ENCODE data around the gene MFAP3L.

DNA sequence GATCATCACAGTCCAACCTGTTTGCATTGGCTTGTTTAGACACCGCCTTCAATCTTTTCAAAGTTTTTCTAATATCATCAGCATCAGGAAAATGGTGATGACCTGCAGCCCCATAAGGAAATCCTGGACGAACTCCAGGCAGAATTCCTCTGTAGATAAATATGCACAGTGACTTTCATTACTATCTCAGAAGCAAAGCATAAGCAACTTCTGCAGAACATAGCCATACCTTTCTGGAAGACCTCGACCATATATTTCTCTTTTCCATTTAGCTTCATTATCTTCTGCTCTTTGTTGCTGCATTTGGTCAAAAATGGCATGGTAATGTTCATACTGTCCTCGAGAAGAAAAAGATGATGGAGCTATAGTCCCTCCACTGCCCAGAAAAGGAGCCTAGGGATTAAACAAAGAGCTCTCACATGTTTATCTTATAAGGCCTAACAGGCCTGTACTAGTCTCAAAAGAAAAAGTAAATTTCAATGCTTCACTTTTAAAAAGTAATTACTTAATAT lies 56.6 kb downstream of the NEK1 start:
- PRO-cap: no peak

DNA sequence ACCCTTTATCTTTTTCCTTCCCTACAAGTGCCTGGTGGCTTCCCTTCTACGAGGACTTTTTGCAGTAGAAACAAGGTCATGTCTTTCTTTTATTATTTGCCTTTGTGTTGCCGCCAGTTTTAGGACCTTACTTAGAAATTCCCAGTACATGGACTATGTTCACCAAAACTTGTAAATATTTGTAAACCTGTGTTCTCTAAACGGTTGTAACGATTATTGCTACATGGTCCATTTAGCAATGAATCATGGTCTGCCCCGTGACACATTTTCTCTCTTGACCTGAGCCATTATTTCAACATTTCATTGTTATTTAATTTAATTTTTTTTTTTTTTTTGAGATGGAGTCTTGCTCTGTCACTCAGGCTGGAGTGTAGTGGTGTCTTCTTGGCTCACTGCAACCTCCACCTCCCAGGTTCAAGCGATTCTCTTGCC lies 110.6 kb downstream of the MFAP3L start:
- PRO-cap: no peak

- PRO-cap: bidirectional peak, plus-strand start at chr4:170026618, minus-strand start at chr4:170026316
These were observed at the start of gene MFAP3L for GRCh38 chr4:170025384-170026746. MFAP3L (minus strand) TSS chr4:170026395.

GRCh38 chr4:170039864-170040186 lies 13.6 kb upstream of the MFAP3L start:
- PRO-cap: unidirectional peak, plus-strand start at chr4:170040077

DNA sequence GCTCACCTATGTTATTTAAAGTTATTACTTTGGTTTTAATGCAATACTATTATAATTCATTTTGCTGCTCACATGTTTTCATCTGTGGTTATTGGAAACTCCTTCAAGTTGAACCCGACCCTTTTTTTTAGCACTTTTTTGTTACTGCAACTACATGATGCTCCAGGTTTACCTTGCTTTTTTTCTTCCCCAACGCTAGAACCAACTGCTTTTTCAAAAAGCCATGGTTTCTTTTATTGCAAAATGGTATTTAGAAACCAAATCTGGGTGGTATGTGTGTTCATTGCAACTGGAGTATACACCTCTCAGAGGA lies 616.0 kb upstream of the GALNTL6 start:
- PRO-cap: no peak

DNA sequence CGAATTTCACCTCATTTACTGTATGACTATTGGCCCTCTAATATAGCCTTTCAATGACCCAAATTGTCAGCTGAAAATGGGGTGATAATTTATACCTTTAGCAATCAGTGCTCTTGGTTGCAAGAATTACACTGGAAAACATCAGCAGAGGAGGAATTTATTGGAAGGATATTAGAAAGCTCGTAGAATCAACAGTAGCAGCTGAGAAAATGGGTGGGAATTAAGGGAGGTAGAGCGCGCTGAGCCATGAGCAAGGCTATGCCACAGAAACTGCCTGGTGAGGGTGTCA lies 110.3 kb upstream of the GALNT7 start:
- PRO-cap: no peak

GRCh38 chr4:173264756-173265190 lies 69.4 kb downstream of the HMGB2 start:
- PRO-cap: no peak

GRCh38 chr4:173281844-173282443 lies 52.2 kb downstream of the HMGB2 start:
- PRO-cap: no peak

DNA sequence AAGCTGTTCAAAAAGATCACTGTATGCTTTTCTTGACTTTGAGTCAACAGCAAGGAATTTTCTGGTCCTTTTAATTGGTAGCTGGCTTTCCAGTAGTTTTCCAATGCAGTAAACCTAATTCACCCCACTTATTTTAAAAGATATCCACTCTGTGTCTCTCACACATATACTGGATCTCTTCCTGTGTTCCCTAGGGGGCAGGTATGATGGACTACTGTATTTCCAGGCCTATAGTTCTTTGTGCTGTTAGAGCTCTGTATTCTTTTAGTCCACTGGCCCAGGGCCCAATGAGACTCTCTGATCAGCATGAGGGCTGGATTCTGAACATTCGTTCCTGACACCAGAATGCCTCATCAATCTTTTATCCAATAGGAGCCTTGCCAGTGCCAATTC lies 26.4 kb upstream of the SCRG1 start:
- PRO-cap: no peak

DNA sequence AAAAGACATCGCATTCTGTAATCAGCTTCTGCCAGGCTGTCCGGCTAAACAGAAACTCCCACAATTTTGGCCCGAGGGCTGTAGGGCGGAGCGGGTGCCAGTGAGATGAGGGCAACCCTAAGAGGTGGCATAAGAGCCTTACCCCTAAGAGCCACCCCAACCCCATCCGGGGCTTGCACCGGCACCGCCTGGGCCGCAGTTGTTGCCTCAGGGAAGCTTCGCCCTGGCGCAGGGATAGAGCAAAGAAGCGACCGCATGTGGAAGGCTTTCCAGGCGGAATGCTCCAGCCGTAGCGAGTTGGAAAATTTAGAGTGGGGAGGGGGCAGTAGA lies 8.3 kb downstream of the HAND2 start:
- PRO-cap: no peak

GRCh38 chr4:173698685-173699374 lies 168.8 kb upstream of the HAND2 start:
- PRO-cap: no peak

- PRO-cap: no peak
These were observed 213.9 kb upstream of the HAND2 start for GRCh38 chr4:173743978-173744280.

DNA sequence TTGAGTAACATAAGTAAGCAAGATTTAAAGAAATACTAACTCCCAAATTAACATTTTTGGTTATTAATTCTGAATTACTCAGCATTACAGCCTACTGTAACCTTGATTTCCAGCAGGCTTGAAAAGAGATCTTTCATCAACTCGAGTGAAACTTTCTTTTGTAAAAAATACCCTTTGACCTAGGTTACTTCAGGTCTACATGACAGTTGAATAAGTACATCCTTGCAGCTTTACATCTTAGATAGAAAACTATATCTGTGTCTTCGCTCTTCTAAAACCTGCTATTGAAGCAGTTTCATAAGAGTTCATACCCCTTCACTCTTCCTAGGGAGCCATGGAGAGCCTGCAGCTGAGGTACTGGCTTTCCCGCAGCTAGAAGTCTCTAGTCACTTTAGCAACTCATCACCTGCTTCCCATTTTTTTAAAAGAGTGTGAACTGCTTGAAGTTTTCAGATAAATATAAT lies 335.9 kb downstream of the FBXO8 start:
- PRO-cap: no peak

GRCh38 chr4:174282958-174283506 lies 435 bp downstream of the FBXO8 start:
- PRO-cap: no peak

DNA sequence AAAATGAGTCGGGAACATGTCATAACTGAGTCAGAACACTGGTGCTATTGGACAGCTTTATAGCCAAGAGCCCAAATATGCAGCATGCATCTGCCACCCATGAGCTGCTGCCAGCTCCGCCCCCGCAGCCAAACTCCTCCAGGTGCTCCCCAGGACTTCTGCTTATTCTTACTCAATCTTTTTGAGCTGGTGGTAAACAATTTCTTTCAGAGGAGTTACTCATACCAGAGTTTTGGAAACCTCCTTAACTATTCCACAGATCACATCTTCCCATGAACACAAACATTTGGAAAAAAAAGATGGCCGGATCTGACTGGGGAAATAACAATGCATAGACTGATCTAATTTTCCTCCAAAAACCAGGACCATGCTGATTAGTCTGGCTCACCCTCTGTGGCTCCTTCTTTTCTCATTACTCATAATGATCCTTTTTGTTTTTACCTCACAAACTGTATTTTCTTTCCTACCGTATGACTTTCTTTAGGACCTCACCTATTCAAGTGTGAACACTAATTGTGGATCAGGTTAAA lies 399.9 kb downstream of the GPM6A start:
- PRO-cap: no peak

DNA sequence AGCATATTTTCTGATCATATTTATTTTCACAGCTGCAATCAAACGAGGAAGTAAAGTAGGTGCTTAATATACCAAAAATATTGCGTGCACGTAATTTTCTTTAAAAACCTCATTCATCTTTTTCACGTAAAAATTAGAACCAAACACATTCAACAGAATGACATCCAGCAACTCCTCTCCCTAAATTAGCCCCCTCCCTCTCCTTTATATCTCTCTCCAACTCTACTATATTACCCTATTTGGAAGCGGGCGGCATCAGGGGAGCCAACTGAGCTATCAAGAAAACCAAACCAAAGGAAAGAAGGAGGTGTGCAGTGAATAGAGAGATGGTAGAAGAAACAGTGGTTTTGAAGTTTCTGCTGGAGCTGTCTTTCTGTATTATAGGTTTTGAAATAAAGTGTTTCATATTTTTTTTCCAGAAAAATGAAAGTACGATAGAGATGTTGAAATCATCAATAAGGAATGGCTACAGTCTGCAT lies 94.3 kb upstream of the WDR17 start:
- PRO-cap: unidirectional peak, plus-strand start at position 233 of the sequence

DNA sequence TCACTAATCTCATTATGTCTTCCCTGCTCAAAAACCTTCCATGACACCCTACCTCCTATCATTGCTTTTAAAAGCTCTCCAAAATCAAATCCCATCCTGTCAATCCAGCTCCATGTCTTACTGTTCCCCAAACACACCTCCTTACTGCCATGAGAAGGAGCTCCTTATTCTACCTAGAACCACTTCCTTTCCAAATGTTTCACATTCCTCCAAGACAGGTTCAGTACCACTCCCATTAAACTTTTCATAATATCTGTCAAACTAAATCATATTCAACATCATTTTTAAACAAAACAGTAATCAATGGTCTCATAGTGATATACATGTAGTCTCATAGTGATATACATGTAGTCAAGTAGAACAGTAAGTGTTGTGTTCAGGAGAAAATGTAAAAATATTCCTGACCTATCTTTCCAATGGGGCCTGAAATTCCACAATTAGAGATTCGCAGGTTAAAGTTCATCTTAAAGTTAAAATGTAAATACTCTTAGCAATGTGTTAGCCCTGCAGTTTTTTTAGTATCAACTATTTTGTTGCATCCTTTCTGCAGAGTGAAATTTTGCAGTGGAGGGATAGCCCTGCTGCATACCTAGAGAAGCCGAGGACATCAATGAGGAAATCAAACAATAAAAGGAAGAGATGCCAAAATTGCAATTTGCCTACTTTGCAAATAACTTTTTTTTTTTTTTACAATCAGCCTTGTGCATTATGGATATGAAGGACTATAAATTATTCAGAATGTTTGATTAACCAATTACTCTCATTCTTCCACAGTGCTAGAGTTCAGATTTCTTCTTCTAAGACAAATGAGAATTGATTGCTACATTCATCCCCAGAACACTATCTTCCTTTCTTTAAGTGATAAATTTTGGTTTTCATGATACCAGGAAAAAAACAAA lies 66.5 kb upstream of the WDR17 start:
- PRO-cap: no peak

- PRO-cap: bidirectional peak, plus-strand start at chr4:176001308, minus-strand start at chr4:176001214
These were observed 64.5 kb upstream of the WDR17 start for GRCh38 chr4:176000928-176001717.

DNA sequence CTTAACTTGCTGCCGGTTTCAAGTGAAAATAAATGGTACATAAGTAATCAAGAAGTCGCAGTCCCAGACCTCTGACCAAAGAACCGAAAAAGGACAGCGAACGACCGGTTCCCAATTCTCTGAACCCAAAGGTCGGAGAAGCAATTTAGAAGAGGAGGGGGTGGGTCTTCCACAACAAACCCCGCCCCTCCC lies 267 bp upstream of the SPCS3 start:
- PRO-cap: bidirectional peak, plus-strand start outside the sequence, minus-strand start at position 121 of the sequence

DNA sequence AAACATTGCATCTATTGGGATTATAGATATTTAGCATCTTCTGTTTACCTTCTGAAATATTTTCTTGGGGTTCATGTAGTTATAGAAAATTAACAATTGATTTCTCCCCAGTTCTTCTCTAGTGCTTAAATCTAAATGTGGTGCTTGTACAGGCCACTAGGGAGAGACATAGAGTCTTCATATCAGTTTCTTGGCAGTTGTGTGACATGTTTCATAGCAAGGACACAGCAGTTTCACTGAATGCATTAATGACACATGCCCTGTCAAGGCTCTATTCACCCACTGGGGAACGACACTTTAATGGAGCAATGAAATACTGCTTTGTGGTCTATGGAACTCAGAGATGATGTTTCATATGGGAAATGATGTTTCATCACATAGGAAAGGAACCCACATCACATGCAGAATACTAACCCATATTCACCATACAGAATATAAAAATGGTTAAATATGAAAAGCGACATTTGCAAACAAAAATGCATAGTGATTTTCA lies 2.8 kb downstream of the VEGFC start:
- PRO-cap: no peak

Data from neural crest cell (in vitro differentiated cells).